ENCODE results near the genes NAE1, CES4A and PHAF1.

DNA sequence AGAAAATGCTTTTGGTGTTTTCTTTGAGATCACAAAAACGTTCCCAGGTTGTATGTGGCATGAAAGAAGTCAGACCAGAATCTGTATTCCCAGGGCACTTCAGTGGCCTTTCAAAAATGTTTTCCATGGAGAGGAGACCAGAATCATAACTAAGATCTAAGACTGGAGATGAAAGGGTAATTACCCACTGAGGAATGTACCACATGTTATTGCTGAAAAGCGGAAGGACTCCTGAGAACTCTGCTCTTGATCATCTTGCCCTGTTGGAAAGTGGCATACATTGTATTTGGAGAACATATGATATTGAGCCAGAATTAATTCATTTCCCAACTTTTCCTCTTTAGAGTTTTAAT, 1525.5 kb upstream of the GOT2 start:
- RRBS: no CpG with 5 or more reads among the region's 2 CpGs

- RRBS: no CpG with 5 or more reads among the region's 7 CpGs
Measured at GRCh38 chr16:61055582-61055937, 980.7 kb downstream of the CDH8 start.

GRCh38 chr16:61872752-61873224, 163.4 kb downstream of the CDH8 start:
- RRBS: no CpG with 5 or more reads among the region's 5 CpGs

DNA sequence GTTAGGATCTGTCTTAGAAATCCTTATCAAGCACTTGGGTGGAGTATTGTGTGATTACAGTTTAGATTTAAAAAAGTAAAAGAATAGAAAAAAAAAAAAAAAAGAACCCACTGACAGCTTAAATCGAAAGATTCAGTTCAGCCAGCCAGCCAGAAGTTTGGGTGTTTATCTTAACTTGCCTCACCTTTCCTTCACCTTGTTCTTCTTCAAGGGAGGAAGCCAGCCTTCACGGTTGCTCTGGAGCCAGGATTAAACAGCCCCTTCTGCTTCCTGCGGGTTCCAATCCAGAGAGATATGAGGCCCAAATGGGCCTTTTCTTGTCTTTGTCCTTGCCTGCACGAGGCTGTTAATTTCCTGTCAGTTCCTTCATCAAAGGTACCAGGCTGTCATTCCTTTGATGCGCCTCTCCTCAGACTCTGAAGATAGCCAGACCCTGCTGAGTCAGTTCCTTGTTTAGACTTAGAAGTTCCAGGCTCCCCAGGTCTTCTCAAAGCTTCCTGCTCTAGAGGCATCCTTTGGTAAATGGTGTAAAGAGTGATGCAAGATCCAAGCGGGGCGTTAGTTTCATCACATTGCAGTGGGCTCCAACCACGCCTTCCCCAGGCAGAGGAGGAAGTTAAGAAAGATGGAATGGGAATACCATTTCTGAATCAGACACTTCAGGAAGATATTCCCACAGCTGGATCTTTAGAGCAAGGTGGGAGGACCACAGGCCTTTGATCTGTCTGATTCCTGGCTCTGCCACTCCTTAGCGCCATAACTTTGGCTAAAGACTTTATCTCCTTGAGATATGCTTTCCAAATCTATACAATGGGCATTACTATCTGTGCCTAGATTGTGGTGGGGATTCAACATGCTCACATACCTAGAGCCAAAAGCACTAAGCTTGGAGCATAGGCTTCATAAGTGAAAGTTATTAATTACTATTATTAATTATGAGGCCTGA, 4.0 kb upstream of the CDH11 start:
- RRBS: no CpG with 5 or more reads among the region's 9 CpGs

- RRBS: 76% methylated on average over 5 of the region's 14 CpGs
Measured at GRCh38 chr16:65755184-65755646, 611.3 kb upstream of the CDH5 start.

GRCh38 chr16:65945385-65945737, 421.1 kb upstream of the CDH5 start:
- RRBS: no CpG with 5 or more reads among the region's 2 CpGs

DNA sequence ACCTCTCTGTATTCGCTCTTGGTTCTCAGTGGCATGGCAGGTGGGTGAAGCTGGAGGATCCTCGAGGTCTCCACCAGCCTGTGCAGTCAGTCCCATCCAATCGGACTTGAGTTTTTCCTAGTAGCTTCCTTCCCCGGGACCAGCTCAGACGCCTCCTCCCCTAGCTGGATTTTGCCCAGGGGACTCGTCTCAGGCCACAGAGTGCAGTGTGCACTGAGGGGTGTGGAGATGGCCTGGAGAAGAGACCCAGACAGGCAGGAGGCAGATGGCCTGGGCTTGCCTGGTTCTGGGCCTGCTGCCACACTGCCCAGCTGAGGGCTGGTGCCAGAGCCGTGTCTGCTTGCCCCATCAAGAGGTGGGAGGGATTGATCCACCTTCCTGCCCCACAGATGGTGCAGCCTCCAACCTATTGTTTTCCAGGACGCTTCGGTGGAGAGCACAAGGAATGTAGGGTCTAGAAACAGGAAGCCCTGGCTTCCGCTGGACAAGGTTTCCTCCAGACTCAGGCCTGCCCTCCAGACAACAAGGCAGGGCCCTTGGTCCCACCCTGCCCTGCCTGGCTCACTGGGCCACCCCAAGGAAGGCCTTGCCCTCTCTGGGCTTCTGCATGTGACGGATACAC, 6.8 kb upstream of the CDH5 start:
- RRBS: no CpG with 5 or more reads among the region's 11 CpGs

DNA sequence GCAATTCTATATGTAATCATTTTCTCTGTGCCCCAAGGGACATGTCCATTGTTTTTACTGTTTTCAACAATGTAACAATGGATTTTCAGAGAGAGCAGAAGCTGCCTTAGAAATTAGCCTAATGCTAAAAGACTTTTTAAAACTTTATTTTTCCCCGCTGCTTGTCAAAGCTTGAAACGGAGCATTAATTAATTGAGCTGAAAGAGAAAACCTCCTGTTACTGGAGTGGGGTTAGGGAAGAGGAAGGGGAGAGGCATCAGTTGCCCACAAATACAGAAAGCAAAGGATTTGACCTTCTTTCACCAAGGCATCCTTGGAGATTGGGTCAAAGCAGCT, 26.9 kb upstream of the BEAN1 start:
- RRBS: no CpG with 5 or more reads among the region's 2 CpGs

GRCh38 chr16:66510868-66511667, 38.9 kb downstream of the TK2 start:
- RRBS: no CpG with 5 or more reads among the region's 13 CpGs

DNA sequence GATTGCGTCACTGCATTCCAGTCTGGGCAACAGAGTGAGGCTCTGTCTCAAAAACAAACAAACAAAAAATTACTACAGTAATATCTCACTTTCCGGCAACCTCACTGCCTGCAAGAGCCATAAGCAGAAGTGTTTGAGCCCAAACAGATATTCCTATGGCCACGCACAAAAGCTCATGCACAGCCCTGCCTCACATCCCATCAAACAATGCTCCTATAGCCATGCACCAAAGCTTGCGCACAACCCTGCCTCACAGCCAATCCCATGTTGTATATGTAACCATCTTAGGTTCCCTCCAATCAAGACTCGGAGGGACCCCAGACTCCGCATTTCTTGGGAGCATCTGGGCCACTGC, 37.2 kb downstream of the TK2 start:
- RRBS: no CpG with 5 or more reads among the region's 6 CpGs

- RRBS: 43% methylated on average over 7 of the region's 9 CpGs
Measured at GRCh38 chr16:66516092-66516686, 33.7 kb downstream of the TK2 start.

- RRBS: no CpG with 5 or more reads among the region's 5 CpGs
Measured at GRCh38 chr16:66585889-66586238, 6.6 kb downstream of the CMTM2 start.

DNA sequence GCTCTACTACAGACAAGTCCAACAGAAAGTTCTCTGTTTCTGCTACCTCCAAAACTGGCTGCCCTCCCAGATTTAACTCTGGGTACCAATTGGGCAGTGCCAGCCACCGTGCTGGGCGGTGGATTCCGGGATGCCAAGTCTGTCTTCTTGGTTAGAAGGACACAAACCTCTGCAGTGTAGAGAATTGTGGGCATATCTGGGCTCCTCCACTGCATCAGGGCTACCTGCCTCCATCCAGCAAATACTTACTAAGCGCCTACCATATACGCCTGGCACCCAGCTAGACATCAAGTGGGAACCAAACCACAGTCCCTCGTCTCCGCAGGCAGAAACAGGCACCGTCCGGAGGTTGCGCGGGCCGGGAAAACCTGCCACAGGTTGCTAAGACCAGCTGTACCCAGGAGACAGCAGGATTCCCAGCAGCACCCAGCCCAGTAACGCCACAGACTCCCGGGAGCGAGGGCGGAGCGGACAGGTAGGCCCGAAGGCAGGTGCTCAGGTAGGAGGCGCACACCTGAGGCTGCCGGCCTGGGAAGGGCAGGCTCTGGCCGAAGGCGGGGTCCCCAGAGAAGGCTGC, 846 bp downstream of the CMTM4 start:
- RRBS: 4% methylated on average over 11 of the region's 22 CpGs

DNA sequence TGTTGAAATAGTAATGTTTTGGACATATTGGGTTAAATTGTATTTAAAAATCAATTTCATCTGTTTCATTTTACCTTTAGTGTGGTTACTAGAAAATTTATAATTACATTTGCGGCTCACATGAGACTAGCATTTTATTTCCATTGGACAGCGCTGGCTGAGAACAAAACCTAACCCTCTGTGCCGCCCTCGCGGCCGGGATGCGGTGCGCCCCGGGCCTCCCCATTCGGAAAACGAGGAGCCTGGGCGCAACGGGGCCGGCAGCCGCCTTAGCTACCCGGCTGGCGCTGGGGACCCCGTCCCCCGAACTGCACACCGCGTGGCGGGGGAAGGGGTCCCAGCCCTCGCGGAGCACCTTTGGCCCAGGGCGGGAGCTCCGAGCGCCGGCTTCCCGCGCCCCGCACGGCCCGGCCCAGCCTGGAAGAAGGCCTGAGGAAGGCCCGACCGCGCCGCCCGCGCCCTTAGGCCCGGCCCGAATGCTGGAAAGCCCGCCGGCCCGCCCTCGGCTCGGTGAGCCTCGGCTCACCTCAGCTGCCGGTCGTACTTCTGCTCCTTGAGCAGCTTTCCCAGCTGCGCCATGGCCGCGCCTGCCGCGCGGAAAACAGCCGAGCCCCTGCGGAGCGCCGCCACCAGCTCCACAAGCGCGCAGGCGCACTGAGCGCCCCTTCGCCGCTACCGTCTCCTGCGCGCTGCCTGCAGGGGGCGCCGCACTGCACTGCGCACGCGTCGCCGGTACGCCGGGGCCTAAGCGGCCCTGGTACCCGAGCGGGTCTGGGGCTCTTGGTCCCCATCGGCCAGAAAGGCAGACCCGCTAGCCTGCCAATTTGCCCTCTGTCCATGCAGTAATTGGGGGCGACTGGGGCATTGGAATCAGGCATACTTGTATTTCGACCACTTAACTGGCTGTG, at the start of gene NAE1:
Gene NAE1 (minus strand): TSS at position 656 of the 908 bp plus-strand sequence.
- RRBS: 3% methylated on average over 28 of the region's 84 CpGs

GRCh38 chr16:66843946-66844272, 305 bp upstream of the CA7 start:
- RRBS: no CpG with 5 or more reads among the region's 8 CpGs

GRCh38 chr16:66988077-66988824, at the start of gene CES4A:
Gene CES4A, plus strand, starts transcription at chr16:66988589.
- RRBS: no CpG with 5 or more reads among the region's 13 CpGs

GRCh38 chr16:67017897-67018390, 11.0 kb upstream of the CBFB start:
- RRBS: no CpG with 5 or more reads among the region's 5 CpGs

- RRBS: 1% methylated on average over 16 of the region's 94 CpGs
Measured at GRCh38 chr16:67109177-67110461, at the start of gene PHAF1. Gene PHAF1, plus strand, starts transcription at chr16:67109941.

DNA sequence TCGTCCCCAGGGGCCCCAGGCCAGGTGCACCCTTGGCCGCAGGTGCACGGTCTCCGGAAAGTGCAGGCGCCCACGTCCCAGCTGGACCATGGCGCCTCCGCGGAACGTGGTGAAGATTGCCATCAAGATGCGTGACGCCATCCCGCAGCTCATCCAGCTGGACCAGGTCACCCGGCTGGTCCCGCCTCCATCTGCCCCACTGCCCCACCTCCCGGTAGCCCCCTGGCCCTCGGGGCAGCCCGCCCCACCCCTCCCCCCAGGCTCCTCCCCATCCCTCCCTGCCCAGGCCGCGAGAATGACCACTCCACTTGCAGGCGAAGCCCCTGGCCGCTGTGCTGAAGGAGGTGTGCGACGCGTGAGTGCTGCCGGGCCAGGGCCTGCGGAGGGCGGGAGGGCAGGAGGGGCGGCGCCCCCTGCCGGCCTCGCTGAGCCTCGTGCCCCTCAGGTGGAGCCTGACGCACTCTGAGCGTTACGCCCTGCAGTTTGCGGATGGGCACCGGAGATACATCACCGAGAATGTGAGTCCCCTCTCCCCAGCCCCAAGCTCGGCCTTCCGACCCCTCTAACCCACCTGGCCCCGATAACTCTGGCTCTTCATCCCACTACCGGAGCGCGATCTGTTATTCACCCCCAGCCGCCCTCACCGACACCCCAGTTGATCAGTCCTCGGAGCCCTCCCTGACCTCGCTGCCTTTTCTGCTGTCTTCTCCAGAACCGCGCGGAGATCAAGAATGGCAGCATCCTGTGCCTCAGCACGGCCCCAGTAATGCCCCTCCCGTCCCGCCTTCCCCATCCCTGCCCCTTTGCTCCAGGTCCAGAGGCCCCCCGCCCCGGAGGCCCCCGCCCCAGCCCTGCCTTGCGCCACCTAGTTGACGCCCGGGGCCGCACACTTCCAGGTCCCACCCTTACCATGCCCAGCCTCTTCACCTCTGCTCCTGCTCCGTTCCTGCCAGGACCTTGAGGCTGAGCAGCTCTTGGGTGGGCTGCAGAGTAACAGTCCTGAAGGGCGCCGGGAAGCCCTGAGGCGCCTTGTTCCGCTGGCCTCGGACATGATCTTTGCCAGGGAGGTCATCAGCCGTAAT, 649 bp downstream of the ELMO3 start:
- RRBS: 61% methylated on average over 27 of the region's 69 CpGs

GRCh38 chr16:67216407-67216802, 10.5 kb upstream of the TMEM208 start:
- RRBS: no CpG with 5 or more reads among the region's 7 CpGs

Measured in HGPS cell (cell line).